ENCODE data around the gene COL6A2.

- RRBS, 2 experiments = no CpG with 5 or more reads among the region's 20 CpGs
These were observed 151.2 kb upstream of the COL6A1 start for GRCh38 chr21:45830159-45830881.

GRCh38 chr21:45867623-45867968 is 114.0 kb upstream of the COL6A1 start:
- RRBS, 2 experiments = 94% methylated on average over 5 of the region's 17 CpGs; no CpG with 5 or more reads in 1 of the 2 experiments

DNA sequence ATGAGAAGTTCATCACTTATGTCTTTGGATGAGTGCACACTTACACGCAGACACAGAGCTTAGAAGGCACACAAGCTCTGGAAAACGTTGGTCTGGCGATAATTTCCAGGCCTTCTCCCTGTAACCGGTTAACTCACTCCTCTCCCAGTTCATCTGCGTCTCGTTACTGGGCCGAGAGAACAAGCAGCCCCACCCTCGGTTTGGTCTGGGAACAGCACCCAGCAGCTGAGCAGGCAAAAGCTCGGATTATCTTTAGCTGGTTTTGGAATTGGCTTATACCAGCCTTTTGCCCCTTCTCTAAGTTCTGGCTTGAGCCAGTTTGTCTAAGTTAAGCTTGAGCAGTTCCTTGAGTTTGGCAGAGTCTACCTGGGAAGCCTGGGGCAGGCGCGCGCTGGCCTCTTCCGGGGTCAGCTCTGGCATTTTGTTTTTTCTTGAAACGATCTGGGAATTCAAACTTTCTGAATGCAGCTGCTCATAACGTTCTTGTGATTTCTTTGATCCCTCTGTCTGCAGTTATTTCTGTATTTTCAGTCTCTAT is 27.2 kb upstream of the COL6A1 start:
- RRBS, 2 experiments = no CpG with 5 or more reads among the region's 15 CpGs

DNA sequence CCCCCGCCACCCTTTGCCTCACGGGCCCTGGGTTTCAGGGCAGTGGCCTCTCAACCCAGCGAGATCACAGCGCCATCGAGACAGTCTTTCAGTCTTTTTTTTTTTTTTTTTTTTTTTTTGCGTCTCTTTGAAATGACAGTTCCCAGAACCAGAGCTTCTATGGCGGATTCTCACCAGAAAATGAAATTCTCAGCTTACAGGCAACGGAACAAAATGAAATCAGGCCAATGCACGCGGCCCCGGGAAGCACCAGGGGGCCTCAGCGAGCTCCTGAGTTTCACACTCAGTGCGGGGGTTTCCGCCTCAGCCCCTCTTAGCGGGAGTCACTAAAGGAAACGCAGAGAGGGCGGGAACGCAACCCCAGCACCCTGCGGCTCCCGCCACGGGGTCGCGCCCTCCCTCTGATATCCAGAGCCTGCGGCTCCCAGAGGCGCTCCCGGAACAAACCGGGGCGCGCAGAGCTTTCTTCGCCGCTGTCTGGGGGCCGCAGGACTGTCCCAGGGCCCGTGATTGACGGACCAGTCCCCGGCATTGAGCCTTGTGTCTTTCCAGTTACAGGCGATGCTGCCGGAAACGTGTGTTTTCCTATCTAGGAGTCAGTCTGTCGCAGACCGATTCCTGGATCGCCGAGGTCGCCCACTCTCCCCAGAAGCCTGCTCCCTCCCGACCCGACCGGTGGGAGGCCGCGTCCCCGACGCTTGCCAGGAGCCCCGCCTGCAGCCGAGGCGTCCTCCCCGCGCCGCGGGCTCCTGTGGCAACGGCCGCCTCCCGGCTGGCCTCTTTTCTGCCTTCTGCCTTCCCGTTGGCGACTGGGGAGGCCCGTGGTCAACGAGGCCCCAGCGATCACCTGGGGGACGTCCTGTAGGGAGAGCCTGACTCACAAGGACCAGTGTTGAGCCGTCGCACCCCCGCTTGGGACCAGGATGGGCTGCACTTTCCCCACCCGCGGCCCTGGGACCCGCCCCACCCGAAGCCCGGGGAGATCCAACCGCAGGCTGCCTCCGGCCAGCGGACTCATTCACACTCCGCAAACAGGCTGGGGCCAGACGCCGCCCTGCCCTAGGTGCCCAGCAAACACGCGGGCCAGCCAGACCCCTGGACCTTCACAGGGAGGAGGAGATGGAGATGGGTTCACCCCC is 7.7 kb upstream of the COL6A1 start:
- RRBS, 2 experiments = under 1 to 1% methylated on average over 25 of the region's 82 CpGs

DNA sequence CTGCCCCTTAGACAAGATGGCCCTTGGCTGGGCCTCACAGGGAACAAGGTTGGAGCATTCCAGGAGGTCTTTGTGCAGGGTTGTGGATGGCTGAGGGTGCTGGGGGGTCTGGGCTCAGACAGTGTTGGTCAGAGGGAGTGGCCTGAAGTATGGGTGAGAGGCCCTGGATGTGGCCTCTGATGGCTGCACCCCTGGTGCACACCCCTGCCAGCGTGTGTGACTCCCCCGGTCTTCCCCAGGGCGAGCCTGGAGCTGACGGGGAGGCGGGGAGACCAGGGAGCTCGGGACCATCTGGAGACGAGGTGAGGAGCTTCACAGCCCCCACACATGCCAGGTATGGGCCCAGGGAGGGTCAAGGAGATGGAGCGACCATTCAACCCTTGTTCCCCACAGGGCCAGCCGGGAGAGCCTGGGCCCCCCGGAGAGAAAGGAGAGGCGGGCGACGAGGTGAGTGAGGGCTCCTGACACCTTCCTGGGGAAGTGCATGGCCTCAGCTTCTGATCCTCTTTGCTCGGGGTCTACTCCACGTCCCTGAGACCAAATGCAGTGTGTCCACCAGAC is 10.3 kb downstream of the COL6A1 start:
- RRBS, 2 experiments = no CpG with 5 or more reads among the region's 15 CpGs

- RRBS, 2 experiments = no CpG with 5 or more reads among the region's 4 CpGs
These were observed 23.3 kb downstream of the COL6A1 start for GRCh38 chr21:46004958-46005161.

DNA sequence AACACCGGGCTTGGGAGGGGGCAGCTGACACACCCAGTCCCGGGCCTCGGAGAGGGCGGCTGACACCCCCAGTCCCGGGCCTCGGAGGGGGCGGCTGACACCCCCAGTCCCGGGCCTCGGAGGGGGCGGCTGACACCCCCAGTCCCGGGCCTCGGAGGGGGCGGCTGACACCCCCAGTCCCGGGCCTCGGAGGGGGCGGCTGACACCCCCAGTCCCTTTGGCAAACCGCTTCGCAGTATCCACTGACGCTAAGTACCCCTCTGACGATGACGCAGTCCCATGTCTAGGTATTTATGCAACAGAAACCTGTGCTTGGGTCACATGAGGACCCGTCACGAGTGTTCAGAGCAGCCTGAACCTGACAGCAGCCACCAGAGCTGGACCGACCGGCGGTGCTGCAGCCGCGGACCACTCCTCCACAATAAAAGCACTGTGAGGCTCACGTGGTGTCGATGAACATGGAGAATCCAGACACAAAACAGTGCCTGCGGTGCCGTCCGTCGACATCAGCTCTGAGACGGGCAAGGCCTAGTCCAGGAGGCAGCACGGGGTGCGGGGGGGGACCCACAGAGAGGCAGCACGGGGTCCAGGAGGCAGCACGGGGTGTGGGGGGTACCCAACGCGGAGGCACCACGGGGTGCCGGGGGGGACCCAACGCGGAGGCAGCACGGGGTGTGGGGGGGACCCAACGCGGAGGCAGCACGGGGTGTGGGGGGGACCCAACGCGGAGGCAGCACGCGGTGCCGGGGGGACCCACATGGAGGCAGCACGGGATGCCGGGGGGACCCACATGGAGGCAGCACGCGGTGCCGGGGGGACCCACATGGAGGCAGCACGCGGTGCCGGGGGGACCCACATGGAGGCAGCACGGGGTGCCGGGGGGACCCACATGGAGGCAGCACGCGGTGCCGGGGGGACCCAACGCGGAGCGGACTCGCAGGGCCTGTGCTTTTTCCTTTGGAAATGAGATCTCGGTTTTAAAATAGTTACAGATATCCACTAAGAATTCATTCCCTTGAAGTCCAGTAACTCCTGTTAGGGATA is 51.8 kb downstream of the COL6A1 start:
- RRBS, 2 experiments = 93 to over 99% methylated on average over 9 to 10 of the region's 72 CpGs

- RRBS, 2 experiments = no CpG with 5 or more reads among the region's 12 CpGs
These were observed 37.2 kb upstream of the COL6A2 start for GRCh38 chr21:46060644-46061119.

- RRBS, 2 experiments = 89 to 94% methylated on average over 5 of the region's 28 CpGs
These were observed 17.5 kb upstream of the COL6A2 start for GRCh38 chr21:46080232-46080951.

DNA sequence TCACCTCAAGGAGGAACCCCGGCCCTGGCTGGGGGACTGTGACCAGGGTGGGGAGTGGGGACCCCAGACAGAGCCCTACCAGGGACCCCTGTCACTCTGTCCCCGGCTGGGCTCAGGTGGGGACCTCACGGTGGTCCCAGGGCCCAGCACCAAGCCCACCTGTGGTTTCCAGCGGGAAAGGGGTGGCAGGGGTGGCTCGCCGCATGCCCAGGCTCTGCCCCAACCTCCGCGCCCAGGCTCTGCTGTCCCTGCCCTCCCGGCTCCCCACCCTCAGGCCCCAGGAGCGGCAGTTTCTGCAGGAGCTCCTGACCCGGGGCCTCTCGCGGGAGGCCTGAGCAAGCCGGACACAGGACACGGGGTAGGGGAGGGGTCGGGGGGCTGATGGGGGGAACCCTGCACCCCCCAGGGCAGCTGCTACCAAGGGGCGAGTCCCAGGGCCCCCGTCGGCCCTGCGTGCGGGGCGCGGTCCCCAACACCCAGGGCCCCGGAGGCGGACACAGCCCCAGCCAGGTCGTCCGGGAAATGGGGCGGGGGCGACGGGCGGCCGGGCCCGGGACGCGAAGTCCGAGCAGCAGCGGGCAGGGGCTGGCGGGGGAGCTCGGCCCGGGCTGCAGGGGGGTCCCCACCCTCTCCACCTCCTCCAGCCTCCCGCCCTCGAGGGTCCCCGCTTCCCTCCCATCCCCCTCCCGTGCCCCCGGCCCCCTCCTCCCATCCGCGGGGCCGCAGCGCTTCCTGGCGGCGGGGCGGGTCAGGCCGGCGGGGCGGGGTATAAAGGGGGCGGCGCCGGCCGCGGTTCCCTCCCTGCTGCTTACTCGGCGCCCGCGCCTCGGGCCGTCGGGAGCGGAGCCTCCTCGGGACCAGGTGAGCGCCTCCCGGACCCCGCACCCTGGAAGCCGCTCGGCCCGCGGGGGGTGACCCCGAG is at the start of gene COL6A2:
Gene COL6A2 (plus strand): TSS at position 800 of the 922 bp plus-strand sequence.
- RRBS, 2 experiments = 3 to 8% methylated on average over 37 to 38 of the region's 77 CpGs

DNA sequence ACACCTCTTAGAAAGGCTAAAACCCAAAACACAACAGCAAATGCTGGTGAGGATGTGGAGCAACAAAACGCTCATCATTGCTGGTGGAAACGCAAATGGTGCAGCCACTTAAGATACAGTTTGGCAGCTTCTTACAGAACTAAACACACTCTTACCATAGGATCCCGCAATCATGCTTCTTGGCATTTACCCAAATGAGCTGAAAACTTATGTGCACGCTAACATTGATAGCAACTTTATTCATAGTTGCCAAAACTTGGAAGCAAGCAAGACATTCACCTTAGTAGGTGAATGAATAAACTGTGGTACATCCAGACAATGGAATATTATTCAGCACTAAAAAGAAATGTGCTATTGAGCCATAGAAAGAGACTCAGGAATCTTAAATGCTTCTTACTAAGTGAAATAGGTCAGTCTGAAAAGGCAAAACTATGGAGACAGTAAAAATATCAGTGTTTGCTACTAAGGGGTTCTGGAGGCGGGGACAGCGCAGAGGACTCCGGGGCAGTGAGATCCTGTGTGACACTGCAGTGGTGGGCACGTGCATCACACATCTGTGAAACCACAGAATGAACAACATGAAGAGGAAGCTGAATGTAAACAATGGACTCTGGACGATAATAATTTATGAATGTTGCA is 15.2 kb upstream of the SPATC1L start:
- RRBS, 2 experiments = no CpG with 5 or more reads among the region's 9 CpGs

DNA sequence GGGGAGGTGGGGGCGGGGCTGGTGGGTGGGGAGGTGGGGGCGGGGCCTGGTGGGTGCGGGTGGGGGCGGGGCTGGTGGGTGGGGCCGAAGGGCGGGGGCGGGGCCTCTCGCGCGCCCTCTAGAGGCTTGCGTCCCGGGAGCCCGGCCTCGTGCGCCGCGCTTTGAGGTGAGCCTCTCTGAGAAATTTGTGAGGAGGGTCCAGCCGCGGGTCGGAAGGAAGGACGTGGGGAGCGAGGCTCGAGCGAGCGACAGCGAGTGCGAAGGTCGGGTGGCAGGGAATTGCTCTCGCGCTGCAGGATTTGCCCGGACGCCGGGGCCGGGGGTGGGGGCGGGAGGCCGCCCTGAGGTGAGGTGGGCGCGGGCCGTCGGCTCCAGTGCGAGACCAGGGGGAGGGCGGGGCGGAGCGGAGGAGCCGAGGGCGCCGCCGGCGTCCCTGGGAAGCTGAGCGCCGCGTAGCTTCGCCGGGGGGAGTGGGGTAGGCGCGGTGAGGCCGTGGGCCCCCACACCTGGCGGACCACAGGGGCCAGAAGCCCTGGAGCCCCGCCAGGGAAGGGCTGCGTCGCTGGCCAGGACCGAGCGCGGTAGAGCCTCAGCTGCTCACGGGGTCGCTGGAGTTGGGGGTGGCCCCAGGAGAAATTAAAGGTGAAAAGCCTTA is 654 bp upstream of the LSS start:
- RRBS, 2 experiments = 1 to 4% methylated on average over 7 to 9 of the region's 66 CpGs

- RRBS, 2 experiments = no CpG with 5 or more reads among the region's 17 CpGs
These were observed 20.4 kb downstream of the MCM3AP start for GRCh38 chr21:46264996-46265468.

DNA sequence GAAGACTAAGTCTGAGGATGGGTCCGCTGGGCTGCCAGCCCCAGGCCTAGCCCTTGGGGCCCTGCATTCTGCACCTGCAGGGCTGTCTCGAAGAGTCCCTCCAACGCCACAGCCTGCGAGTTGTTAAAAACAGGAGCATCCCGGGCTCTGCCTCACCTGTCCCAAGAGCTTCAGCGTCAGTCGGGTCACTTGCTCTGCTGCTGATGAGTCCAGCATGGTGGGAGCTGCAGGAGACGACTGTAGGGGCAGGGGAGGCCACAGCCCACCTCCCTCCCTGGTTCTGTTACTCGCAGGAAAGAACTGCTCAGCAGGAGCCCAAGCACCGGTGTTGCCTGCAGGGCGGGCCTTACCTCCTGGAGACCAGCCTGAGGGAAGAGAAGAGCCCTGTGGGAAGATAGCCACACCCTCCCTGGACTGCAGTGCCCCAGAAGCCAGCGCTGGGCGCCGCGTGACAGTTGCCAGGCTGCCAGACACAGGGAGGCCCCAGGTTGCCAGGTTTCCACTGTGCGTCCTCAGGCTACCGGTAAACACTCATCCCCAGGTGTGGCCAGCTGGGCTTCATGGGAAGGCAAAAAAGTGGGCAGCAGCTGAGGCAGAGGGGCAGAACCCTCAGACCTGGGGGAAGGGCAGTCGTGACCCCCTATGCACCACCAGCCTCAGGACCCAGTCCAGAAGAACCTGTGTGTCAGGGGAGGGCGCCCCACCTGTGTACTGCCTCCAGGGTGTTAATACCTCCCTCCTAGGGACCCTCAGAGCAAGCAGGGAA is 5.6 kb downstream of the C21orf58 start:
- RRBS, 2 experiments = no CpG with 5 or more reads among the region's 19 CpGs

- RRBS, 2 experiments = no CpG with 5 or more reads among the region's 24 CpGs
These were observed 22.7 kb downstream of the PCNT start for GRCh38 chr21:46346552-46347133.

- RRBS, 2 experiments = 100% methylated on average over 1 of the region's 17 CpGs; no CpG with 5 or more reads in 1 of the 2 experiments
These were observed 53.0 kb downstream of the PCNT start for GRCh38 chr21:46376713-46377527.

DNA sequence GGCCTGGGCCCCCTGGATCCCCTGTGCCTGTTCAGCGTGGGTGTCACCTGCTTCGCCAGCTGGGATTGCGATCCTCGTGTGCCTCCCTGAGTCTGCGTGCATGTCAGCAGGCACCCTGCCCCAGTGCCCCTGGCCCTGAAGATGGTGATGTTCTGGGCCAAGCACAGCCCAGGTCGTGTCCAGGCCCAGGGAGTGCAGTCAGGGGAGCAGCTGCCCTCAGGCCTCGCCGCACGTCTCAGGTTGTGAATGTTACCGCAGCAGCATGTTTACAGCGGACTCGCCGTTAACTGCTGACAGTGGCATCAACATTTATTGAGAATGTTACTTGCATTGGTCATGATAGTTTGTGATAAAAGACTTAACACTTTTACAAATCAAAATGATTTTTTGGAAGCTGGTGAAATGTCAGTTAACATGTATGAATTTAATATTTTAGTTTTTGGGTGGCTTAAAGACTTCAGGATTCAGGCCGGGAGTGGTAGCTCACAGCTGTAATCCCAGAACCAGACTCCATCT is 63.8 kb upstream of the DIP2A start:
- RRBS, 2 experiments = no CpG with 5 or more reads among the region's 14 CpGs

DNA sequence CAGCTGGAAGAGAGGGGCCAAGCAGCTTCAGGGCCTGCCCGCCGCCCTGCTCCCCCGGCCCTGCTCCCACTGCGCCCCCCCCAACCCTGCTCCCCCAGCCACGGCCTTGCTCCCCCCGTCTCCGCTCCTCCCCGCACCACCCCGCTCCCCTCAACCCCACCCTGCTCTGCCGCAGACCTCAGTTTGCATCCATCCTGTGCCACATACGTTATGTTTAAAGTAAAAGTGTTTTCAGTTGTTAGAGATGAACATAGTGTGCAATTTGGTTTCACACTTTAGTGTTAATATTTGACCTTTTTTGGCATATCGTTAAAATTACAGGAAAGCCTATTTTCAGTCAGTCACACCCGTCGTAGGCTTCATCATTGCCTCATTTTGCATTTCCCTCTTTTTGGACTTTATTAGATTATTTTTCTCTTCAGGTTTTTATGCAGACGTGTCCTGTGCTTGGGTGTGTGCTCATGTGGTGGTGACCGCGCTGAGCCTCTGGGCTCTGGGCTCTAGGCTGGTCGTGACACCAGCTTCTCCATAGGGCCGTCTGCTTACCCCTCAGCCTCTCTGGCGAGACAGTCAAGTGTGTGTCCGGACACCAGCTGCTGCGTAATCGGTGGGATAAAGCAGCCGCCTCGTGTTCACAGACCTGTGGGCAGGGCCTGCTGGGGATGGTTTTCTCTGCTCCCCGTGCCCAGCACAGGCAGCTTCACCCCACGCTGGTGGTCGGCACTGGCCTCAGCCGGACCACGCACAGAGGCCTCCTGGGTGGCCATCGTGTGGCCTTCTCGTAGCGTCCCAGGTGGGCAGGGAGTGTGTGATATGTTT is 33.8 kb upstream of the DIP2A start:
- RRBS, 2 experiments = no CpG with 5 or more reads among the region's 33 CpGs

DNA sequence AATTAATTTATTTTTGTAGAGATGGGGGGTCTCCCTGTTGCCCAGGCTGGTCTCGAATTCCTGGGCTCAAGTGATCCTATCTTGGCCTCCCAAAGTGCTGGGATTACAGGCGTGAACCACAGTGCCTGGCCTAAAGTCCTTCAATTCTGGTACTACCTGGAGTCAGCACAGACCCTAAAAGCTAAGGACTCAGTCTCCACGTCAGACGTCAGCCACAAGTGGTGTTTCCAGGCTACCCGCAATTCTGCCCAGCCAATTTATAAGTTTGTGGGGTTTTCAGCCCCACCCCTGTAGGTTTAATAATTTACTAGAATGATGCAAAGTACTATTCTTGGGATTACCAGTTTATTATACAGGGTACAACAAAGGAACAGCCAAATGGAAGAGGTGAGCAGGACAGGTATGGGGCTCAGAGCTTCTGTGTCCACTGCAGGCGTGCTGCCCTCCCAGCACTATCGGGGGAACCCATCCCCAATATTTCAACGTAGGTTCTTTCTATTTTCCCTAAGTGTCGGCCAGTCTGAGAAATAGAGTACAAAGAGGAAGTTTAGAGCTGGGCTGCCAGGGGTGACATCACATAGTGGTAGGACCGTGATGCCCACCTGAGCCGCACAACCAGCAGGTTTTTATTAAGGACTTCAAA is 10.5 kb upstream of the DIP2A start:
- RRBS, 2 experiments = no CpG with 5 or more reads among the region's 11 CpGs

GRCh38 chr21:46480159-46481175 is 21.8 kb downstream of the DIP2A start:
- RRBS, 2 experiments = no CpG with 5 or more reads among the region's 14 CpGs